Karpas-422 (cell line): ENCODE measurements around a stretch of chr5.

DNA sequence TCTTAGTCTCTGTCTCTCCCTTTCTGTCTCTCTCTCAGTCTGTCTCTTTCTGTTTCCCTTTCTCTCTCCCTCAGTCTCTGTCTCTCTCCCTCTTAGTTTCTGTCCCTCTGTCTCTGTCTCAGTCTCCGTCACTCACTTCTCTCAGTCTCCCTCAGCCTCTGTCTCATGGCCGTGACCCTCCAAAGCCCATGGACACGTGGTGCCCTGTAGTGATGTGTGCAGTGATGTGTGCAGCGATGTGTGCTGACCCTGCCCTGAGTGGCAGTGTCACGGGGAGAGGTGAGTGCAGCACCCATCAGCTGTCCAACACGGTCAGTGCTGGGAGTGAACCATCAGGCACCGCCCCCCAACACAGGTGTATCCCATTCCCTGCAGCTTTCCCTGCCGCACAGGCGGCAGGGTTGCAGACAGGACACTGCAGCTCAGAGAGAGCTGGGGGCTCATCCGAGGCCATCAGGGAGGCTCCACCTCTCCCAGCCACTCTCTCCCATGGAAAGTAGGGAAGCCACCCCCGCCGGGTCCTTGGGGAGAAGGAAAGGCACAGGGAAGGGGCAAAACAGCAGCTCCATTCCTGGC lies 809 bp upstream of the LRRC14B start:
- PRO-cap: no peak
- RAMPAGE, long total RNA: no peak

DNA sequence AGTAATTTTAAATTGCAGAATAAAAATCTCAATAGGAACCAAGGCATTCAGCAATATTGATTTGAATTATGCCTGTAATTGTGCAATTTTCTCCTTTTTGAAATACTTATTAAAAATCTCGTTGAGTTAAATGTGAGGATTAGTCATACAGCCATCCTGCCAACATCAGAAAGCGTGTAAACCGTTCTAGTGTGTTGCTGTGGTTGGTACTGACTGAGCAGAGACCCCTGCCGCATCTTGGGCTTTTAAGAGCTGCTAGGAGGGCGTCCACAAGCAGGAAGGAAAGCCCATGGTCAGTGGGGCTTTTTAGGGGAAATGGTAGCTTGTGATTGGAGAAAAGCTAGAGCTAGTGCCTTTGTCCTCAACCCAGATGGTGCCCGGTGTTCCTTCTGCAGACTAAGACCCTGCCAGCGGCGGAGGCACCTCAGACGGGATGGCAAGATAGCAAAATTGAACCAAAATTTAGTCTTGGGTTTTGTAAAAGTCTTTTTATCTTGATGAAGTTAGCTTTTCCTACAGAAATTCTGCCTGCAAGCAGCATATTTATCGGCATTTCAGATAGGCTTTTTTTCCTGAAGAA lies 1.4 kb downstream of the SDHA start:
- PRO-cap: no peak
- RAMPAGE, long total RNA: no peak

- PRO-cap: no peak
- RAMPAGE, long total RNA: no peak
Measured at GRCh38 chr5:235098-235578, 17.0 kb downstream of the SDHA start.

DNA sequence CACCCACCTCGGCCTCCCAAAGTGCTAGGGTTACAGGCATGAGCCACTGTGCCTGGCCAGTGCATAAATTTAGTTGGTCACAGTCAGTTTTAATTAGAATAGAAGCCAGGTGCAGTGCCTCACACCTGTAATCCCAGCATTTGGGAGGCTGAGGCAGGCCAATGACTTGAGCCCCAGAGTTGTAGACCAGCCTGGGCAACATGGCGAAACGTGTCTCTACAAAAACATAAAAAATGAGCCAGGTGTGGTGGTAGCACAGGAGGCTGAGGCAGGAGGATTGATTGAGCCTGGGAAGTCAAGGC lies 17.8 kb upstream of the PDCD6 start:
- PRO-cap: no peak
- RAMPAGE, long total RNA: no peak

DNA sequence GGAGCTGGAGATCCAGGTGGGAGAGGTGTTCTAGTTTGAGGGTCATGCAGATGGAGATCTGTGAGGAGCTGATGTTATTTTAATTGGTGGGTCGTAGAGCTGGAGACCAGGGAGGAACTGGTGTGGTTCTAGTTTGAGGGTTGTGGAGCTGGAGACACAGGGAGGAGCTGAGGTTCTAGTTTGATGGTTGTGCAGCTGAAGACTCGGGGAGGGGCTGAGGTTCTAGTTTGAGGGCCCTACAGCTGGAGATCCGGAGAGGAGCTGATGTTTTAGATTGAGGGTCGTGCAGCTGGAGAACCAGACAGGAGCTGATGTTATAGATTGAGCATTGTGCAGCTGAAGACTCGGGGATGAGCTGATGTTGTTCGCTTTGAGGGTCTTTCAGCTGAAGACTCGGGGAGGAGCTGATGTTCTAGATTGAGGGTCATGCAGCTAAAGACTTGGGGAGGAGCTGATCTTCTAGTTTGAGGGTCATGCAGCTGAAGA lies 10.1 kb downstream of the PDCD6 start:
- PRO-cap: no peak
- RAMPAGE, long total RNA: no peak

GRCh38 chr5:282190-283183 lies 11.0 kb downstream of the PDCD6 start:
- PRO-cap: no peak
- RAMPAGE, long total RNA: no peak

GRCh38 chr5:292790-293471 lies 21.5 kb downstream of the PDCD6 start:
- PRO-cap: no peak
- RAMPAGE, long total RNA: no peak

GRCh38 chr5:399383-399623 lies 43.7 kb upstream of the EXOC3 start:
- PRO-cap: no peak
- RAMPAGE, long total RNA: no peak

DNA sequence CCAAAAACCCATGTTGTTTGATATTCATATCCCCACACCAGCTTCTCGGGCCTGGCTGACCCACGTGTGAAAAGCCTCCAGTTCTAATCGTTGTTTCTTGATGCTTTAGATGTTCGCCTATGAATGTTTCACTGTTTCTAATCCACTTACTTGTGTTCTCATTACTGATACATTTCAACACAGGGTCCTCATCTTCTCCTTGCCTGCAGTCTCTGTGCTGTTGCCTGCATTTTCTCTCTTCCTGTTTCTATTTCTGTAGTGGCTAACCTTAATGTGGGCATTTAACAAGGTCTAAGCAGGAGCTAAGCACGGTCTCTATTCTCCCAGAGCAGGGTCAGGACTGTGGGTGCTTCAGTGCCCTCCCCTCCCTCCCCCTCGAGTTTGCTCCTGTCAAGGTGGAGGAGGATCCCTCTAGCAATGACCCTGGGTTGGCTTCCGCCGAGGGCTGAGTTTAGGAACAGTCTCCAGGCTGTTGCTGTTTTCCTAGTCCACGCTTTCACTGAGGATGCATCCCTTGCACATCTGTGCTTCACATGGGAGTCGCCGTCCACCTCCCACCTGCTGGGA lies 2.5 kb upstream of the EXOC3 start:
- PRO-cap: no peak
- RAMPAGE, long total RNA: no peak

GRCh38 chr5:471150-472027 lies 28.4 kb downstream of the EXOC3 start:
- PRO-cap: no peak
- RAMPAGE, long total RNA: no peak

- PRO-cap: no peak
- RAMPAGE, long total RNA: no peak
Measured at GRCh38 chr5:622862-623270, 10.7 kb downstream of the CEP72 start.

DNA sequence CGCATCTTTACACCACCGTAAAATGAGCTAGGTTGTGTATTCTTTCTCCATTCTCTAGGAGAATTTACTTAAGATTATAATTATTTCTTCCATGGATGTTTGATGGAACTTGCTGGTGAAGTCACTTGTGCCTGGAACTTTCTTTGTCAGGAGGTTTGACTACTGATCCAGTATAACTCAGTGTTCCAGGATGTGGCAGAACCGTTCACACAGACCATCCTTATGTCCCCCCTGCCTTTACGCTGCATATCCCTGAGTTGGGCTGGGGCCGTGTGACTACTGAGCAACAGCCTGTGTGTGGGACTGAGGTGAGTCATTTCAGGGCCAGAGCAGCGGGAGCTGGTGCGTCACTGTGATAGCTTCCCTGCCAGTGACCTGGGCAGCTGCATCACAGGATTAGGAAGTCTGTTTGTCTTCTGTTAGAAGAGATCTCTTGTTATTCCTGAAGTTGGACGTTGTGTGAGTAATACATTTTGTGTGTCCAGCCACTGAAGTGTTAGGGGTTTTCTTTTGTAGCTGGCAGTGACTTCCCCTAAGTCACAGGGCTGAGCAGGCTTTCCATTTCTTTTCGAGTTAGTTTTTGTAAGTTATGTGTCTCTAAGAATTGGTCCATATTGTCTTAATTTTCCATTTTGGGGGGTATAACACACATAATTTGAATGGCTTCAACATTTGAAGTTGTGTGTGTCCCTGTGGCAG lies 35.6 kb downstream of the TPPP start:
- PRO-cap: no peak
- RAMPAGE, long total RNA: no peak

- PRO-cap: no peak
- RAMPAGE, long total RNA: no peak
Measured at GRCh38 chr5:705854-706620, 12.9 kb upstream of the TPPP start.

GRCh38 chr5:783728-784486 lies 622 bp downstream of the ZDHHC11B start:
- PRO-cap: no peak
- RAMPAGE, long total RNA: no peak

GRCh38 chr5:957413-958125 lies 51.0 kb upstream of the NKD2 start:
- PRO-cap: no peak
- RAMPAGE, long total RNA: no peak

DNA sequence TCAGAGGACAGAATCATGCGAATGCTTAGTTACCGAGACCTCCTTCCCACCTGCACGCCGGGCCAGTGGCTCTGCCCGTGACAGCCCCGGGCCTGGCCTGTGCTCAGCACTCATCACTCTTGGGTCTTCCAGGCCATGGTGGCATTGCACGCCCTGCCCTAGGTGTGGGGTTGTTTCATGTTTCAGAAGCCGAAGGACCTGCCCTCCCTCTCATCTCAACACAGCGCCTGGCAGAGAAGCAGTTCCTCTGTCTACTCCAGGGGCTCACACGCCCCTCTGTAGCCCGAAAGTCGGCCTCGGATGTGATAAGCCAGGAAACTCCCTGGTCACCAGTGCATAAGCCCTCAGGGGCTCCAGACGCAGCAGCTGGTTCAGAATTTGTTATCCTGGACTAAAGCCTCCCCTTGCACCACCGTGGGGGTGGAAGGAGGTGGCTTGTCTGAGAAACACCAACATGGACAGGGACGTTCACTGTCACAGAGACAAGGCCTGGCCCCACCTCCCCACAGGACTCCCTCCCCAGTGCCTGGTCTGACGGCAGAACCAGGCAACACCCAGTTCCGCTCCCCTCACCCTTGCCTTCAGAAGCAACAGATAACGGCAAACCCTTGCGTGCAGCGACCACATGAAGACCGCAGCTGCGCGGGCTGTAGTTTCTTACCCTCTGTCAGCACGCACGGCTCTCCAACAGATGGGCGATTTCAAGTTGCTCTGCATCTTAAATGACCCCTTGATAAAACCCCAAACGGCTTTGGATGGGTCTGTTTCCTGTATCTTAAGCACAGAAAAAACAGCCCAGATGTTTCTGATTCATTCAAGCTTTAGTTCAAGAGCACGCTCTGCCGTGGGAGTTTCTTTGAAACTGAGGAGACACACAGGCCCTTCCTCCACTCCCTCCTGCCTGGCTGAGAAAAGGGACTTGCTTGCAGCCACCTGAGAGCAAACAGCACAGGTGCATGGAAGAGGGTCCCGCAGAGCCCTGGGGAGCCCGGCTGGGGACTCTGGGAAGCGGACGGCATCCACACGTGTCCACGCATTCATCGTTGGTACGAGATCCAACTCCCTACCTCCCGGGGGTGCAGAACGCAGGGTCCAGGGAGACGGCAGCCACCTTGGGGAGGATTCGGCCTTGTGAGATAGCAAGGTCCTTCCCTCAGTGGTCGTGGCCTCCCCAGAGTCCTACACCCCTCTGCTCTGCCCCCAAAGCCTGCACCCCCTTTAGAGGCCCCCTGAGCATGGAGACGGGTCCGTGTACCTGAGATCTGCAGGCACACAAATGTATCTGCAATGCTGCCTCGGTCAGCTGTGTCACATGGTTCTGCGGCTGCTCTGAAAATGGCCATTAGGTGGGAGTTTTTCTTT lies 44.7 kb upstream of the NKD2 start:
- PRO-cap: no peak
- RAMPAGE, long total RNA: no peak

- PRO-cap: no peak
- RAMPAGE, long total RNA: no peak
Measured at GRCh38 chr5:1055047-1055670, 46.6 kb downstream of the NKD2 start.

DNA sequence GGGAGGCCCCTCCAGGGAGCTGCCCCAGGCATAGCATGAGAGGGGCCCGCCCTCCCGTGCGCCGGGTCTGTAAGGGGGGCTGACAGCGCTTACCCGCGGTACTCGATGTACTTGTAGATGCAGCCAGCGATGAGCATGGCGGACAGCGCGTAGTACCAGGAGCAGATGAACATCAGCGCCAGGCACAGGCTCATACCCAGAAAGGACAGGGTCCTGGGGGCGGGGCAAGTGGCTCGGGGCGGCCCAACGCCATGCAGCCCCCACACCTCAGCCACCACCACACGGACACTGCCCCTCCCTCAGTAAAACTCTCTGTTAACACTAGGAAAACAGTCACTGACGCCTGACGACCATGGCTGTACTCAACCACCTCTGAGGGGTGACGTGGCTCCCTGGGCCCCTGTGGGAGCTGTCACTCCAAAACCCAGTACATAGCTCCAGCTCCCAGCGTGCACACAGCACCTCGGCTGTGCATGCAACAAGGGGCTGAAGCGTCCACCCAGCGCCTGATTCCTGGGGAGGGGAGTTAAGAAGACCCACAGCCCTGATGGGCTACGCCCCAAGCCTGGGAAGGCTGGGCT lies 36.5 kb downstream of the SLC12A7 start:
- PRO-cap: no peak
- RAMPAGE, long total RNA: no peak

DNA sequence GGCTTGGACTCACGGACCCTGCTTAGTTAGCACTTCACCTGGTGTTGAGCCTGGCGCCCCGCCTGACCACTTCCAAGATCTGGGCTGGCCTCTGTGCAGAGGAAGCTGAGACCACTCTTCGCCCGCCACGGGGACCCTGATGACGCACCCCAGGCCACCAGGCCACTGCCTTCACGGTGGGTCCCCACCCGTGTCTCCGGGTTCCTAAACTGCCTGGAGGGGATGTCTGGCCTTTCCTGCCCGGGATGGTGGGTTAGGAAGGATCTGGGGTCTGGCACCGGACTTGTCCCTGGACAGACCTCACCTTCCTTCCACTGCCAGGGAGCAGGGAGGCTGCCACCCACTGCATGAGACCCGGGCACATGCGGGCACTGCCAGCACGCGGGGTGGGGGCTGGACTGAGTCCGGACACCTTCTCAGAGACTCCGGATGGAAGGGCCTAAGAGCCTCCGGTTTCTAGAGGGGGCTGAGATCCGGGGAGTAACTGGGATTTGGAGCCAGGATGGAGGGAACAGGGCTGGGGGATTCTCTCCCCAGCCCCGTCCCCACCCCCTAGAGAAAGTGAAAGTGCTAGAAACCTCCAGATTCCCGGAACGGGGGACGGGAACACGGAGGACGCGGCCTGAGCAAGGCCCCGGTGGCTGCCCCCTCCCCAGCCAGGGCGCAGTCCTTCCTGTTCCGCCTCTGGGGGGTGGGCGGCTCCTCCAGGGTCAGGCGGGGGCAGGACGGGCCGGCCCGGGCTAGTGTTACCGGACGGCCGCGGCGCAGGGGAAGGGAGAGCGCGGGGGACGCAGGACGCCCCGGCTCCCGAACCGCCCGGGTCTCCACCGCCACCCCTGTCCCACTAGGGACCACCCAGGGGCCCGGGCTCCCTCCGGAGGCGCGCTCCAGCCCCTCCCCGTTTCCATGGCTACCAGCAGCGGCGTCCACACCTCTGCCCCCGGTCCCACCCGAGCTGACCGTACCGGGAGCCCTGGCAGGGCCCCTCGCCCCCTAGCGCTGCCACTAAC lies 865 bp downstream of the SLC12A7 start:
- PRO-cap: no peak
- RAMPAGE, long total RNA: no peak

DNA sequence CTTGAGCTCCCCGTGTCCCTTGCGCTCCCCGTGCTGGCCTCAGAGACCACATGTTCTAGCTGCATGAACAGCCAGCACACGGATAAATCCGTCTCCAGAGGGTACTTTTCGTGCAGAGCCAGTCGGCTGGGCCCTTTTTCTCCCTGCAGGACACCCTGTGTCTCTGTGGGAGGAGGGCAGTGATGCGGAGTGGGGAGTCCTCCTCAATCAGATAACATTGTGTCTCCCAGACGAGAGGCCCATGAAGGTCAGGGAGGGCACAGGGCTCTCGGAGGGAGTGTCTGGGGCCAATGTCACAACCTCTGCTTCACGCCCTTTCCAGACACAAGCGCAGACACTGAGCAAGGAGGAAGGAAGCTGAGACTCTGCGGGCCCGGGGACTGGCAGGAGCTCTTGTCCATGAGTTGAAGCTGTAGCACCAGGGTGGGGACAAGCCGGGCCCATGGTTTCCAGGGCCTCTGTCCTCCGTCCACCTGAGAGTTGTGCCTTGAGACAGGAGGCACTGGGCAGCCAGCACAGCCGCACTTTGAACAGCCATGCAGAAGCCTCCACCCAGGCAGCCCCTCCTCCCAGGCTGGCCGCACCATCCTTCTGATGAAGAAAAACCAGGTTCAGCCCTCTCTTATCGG lies 36.4 kb upstream of the SLC6A19 start:
- PRO-cap: no peak
- RAMPAGE, long total RNA: no peak